SUDHL5 (cell line): ENCODE measurements around a stretch of chr7.

DNA sequence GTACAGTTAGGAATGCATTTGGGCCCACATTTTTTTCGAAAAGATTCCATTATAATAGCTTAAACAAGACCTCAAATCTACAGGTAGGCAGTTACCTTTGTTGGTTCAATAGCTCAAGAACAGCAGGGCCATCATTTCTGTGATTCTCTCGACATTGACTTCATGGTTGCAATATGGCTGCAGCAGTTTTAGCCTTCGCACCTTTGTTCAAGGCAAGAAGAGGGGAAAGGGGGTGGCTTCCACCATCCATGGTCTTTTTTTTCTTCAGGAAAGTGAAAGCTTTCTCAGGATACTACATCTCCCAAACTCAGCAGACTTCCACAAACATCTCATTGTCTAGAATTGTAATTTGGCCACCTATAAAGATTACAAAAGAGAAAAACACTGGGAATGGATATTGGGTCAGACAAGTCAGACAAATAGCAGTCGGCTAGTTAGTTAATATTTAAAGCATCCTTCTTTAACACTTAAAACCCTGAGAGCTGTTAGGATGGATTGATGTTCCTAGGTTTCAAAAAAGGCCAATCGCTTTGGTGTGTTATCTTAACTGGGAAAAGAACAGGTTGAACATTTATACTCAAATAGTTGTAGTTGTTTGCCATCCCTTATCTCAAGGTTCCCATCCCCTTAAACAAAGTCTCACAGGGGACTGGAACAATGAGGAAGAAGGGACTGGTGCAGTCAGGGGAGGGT lies 2.3 kb upstream of the KBTBD2 start:
- PRO-cap, result no peak

DNA sequence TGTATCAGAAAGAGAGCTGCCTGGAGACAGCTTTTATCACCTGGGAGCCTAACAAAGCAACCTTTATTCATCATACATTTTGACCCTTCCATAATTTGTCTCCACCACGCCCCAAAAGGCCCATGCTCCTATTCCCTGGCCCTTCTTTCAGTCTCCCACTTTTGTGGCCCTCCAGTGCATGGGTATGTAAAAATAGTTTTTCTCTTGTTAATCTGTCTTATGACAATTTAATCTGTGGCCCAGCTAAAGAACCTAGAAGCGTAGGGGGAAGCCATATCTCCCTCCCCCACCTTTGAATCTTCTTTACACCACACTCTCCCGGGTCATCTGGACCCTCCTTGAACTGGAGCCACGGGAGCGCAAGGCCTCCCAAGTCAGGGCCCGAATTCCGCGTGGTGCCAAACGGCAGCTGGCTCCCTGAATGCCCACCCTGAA lies 15.4 kb upstream of the FKBP9 start:
- PRO-cap, result no peak

- PRO-cap, result no peak
These were observed 1.5 kb downstream of the FKBP9 start for GRCh38 chr7:32958670-32959140.

DNA sequence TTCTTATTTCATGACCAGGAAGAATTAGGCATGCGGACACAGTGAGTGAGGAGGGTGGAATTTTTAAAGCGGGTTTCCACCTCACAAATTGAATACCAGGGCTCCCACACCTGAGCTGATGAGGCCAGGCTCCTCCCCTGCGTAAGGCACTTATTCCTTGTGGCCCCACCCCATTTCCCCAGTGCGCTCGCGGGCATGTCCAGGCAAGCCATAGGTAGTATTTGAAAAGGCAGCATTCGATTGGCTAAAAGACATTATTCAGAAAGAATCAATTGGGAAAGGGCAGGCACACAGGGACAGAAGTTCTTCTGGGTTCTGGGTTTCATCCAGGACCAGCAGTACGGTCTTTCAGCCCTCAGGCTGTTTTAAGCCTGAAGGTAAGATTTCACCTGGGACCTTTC lies 222.3 kb downstream of the BBS9 start:
- PRO-cap, result no peak

DNA sequence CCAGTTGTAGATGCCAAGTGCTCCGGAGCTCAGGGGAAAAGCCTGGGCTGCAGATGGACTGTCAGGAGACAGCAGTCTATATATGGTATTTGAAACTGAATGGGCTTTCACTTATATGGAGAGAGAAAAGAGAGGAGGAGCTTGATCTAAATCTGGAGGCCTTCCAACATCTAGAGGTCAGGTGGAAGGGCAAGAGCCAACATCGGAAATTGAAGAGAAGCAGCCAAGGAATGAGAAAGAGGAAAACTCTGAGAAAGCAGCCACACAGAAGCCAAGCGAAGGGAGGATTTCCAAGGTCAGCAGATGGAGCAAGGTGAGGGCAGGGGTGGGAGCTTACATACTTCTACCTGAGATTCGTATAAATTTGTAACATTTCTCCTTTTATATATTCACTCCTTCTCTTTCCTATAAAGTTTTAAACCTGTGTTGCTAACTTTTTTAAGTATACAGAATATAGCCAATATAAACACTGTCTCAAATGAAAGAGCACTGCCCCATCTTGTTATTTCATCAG lies 350.6 kb upstream of the BMPER start:
- PRO-cap, result no peak

DNA sequence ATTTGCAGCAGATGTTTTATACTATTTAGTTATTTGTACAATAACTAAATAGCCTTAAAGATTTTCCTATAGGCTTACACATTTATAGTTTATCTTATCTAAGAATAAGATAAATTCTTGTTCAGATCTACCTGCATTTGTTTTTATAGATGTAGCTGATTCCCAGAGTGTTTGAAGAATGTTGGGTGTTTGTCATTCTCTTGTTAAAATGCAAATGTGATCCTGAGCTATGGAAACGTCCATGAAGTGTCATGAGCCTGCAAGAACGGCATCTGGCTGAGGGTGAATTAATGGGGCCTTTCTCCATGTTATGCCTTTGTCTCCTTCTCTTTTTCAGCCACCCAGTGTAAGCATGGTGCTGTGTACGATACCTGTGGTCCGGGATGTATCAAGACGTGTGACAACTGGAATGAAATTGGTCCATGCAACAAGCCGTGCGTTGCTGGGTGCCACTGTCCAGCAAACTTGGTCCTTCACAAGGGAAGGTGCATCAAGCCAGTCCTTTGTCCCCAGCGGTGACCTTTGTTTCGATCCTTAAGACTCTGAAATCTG lies 247.5 kb downstream of the BMPER start:
- PRO-cap, result no peak

GRCh38 chr7:35716199-35716897 lies 21.4 kb upstream of the HERPUD2 start:
- PRO-cap, result no peak

GRCh38 chr7:35802104-35802507 lies 1.2 kb downstream of the SEPTIN7 start:
- PRO-cap, result no peak

- PRO-cap, result no peak
These were observed 171.5 kb upstream of the EEPD1 start for GRCh38 chr7:35981600-35981890.

DNA sequence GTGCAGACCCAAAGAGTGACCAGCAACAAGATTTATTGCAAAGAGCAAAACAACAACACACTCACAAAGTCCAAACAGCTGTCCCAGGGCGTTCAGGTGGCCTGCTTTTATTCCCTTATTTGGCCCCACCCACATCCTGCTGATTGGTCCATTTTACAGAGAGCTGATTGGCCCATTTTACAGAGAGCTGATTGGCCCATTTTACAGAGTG lies 87.4 kb upstream of the EEPD1 start:
- PRO-cap, result no peak

DNA sequence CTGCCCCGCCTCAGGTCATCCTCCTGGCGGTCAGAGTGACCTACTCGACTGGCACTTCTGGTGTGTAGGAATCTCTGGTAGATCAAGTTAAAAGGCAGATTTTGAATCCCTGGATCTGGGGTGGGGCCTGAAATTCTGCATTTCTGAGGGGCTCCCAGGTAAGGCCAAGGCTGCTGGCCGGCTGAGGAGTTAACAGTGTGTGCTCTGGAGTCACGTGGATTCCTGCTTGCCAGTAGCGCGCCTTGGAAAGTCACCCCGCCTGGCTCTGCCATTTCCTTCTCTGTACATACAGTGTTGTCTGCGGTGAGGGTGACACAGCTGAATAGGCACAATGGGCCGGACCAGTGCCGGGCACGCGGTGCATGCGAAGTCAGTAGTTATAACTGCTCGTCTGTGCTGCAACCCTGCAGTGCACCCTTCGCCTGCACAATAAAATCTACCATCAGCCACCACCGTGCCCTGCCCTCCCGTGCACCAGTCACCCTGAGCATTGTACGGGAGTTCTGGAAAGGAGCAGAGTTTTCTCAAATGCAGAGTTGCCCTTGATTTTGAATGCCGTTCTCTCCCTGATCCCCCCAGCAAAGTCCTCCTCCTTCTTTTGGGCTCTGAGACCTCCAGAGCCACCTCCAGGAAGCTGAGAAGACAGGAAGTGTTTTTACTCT lies 67.9 kb upstream of the EEPD1 start:
- PRO-cap, result no peak

- PRO-cap, result no peak
These were observed 37.6 kb upstream of the EEPD1 start for GRCh38 chr7:36115395-36115929.

DNA sequence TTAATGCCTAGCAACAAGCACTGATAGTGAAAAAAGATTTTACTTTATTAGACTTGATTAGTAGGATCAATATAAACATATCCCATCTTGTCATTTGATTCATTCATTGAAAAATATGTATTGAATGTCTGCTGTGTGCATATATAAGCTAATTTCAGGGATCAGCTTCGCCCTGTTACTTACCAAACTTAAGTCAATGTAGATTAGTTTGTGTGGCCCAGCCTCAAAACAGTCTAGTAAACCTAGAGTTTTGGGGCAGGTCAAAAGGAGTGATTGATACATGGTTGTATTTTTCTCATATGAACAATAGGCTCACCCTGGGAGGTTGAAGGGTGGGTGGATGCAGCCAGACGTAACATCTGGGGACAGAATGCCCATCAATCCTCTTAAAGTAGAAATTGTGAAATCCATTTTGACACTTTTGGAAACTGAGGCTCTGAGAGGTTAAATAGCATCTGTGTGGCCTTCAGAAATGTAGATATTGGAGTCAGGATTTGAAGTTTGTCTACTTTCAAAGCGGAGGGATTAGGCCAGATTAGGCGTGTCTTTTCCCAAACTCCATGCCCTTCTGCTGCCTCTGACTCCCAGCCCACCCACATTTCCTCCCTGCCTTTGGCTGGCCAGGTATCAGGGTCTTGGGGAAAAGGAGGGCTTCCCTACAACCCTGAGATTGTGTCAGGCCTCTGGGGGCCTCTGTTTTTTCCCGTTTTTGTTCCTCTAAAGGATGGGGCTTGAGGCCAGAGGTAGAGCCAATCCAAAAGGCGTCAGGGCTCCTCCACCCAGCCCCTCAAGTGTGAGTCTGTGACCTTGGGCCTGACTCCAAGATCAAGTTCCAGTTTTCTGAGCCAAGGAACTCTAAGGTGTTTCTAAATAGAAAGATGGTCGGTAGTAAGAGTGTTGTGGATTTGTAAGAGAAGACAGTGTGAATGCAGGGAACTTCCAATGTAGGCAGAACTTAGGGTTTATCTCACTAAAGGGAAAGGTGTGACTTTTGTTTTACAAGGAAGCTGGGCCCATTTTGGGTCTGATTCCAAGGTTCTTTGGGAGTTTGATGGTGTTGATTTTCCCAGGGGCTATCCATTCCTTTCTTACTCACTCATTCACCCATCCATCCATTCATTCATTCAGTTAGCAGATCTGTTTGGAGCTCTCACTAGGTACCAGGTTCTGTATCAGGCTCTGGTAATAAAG lies 6.4 kb downstream of the EEPD1 start:
- PRO-cap, result no peak

DNA sequence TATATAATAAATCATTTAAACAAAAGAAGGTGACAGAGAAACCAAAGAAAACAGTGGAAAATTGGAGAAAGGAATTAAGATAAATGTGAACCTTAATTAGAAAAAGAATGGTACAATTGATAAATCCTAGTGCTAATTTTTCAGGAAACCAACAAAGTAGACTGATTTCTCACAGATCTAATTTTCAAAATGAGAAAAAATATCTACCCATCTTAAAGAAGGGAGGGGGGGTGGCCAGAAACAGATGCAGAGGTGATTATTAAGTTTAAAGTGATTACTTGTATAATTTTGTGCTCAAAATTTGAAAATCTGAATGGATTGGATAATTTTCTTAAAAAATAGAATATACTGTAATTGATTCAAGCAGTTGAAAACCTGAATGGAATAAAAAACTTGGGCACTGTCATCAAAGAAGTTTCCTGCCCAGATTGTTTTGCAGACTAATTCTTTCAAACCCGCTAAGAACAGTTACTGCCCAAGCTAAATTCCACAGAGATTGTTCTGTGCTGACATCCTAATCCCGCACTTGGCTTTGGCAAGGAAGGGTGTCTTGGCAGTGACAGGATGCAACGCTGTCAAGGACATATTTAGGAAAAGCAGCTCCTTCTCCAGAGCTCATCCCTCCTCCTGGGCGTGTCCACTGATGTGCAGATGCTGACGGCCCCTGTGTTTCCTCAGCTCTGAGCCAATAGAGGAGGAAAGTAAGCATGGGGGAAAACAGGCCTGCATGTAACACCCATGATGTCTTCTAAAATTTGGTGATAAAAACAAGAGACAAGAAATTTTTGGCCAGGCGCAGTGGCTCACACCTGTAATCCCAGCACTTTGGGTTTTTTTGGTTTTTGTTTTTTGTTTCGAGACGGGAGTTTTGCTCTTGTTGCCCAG lies 74.0 kb downstream of the EEPD1 start:
- PRO-cap, result no peak

GRCh38 chr7:36298766-36299393 lies 68.2 kb downstream of the MATCAP2 start:
- PRO-cap, result no peak

GRCh38 chr7:36443674-36443905 lies 53.9 kb downstream of the ANLN start:
- PRO-cap, result no peak

GRCh38 chr7:36494855-36495226 lies 105.2 kb downstream of the ANLN start:
- PRO-cap, result no peak

- PRO-cap, result no peak
These were observed 144.2 kb downstream of the ANLN start for GRCh38 chr7:36533811-36534297.

- PRO-cap, result no peak
These were observed 28.0 kb upstream of the AOAH start for GRCh38 chr7:36752288-36752650.

DNA sequence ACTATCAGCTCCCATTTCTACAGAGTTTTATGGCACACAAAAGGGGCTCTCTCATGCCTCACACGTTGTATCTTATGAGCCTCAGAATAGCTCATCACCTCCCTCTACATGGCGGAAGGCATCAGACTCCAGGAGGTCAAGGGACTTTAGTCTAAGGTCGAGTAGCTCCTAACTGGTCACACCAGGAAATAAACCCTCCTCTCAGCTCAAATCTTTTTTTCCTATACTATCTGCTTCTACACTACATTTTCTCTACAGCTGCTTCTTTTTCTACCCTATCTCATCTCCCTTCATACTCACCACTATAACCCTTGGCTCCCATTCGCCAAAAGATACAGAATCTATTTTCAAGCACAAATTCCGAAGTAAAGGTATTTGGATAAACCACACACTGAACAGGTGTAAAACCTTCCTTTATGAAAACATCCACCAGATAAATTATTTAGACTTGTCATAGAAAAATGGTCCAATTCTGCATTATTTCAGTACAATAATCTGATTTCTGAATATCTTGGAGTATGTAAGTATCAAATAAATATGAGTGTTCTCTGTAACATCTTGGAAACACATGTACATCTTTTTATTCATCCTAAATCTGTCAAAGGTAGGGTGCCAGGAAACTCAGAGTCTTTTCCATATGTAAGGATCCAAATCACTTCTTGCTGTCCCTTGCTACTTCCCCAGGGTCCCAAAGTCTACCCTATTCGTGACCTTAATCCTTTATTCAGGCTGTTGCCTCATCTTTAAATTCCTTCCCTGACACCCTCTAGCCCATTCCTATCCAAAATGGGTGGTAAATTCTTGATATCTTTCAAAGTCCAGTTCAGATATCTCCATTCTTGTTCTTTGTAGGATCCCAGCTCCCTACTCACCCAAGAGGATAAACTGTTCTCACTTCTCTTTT lies 231.0 kb upstream of the AOAH start:
- PRO-cap, result no peak